GM23248 (cell line): ENCODE measurements around a stretch of chr3.

- RAMPAGE, long total RNA: no peak
Measured at GRCh38 chr3:194404801-194405651, 6.0 kb upstream of the GP5 start.

DNA sequence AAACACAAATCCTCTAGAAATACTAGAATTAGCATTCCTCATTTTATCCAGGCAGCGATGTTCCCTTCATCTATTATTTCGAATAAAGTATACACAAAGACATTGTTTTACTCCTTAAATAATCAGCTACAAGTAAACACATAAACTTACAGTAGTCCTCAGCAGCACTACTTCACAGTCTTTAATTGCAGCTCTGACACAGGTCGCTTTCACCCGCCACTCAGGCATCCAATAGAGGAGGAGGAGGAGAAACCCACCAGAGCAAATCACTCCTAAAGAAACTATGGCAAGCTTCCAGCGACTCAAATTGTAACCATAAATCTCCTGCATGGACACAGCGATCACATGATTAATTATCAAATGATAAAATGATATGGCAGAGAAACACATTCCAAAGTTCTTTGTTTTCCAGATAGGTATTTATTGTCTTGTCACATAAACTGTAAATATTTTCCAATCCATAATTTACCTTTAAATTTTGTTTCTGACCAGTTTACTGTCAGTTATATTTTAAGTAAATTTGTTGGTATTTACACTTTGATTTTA, 26.2 kb downstream of the ATP13A3 start:
- RAMPAGE, long total RNA: no peak

DNA sequence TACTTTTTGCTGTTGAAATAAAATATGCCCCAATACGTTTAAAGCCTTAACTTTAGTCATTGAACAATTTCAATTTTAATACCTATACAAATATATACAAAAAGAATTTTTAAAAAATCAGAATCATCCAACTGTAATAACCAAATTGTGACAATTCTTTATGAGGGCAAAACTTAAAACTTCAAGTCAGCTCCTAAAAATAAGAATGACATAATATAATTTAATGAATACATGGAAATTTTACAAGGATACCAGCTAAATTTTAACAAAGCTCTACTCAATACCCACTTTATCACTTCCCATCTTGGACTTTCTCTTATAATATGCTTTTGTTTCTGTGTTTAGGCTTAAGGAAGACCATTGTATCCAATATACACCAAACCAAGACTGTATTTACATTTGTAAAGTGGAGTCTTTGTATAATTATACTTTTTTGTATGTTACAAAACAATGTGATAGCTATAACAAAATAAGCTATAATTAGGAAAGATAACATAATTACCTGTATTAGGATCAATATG, 16.9 kb downstream of the ATP13A3 start:
- RAMPAGE, long total RNA: no peak

DNA sequence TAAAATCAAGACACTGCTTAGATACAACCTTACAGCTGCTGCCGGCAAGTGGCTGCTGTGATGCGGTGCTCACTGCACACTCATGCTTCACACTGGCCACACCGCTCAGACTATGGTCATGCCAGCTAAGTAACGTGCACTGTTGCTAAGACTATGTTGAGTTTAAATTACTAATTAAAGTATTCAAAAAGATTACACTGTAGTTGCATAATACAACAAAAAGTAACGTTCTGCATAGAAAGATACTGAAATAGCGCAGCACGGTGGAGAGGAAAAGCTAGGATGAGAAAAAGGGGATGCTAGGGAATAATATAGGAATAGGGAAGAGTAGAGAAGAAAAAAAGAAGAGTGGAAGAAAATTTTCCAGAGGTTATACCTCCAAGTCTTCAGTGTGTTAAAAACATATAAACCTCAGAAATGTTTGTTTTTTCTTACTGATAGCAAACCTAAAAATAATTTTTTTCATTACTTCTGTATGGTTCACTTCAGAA, 12.0 kb downstream of the ATP13A3 start:
- RAMPAGE, long total RNA: no peak

GRCh38 chr3:194497701-194498175, 10.9 kb upstream of the ATP13A3 start:
- RAMPAGE, long total RNA: no peak

- RAMPAGE, long total RNA: no peak
Measured at GRCh38 chr3:194512712-194513305, 26.0 kb upstream of the ATP13A3 start.

GRCh38 chr3:194688342-194688500, 2.5 kb downstream of the FAM43A start:
- RAMPAGE, long total RNA: no peak

DNA sequence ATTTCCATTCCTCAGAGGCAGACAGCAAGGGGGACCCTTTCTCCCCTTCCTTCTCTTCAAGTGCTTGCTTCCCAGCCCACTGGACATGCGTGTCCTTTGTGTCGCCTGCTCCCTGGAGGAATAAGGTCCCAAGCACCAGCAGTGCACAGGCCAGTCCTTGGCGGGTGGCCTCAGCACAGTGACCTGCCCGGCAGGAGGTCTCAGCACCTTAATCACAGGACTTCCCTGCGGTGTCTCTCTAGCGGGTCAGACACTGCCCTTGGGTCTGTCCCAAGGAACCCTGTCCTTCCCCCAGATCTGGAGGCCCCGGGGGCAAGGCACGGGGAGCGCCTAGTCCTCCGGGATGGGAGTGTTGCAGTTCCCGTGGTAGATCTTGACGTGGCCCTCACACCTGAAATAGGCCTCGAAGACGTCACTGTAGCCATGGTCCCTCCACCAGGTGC, 201.6 kb downstream of the XXYLT1 start:
- RAMPAGE, long total RNA: no peak

GRCh38 chr3:195087086-195087288, 184.0 kb downstream of the XXYLT1 start:
- RAMPAGE, long total RNA: no peak

DNA sequence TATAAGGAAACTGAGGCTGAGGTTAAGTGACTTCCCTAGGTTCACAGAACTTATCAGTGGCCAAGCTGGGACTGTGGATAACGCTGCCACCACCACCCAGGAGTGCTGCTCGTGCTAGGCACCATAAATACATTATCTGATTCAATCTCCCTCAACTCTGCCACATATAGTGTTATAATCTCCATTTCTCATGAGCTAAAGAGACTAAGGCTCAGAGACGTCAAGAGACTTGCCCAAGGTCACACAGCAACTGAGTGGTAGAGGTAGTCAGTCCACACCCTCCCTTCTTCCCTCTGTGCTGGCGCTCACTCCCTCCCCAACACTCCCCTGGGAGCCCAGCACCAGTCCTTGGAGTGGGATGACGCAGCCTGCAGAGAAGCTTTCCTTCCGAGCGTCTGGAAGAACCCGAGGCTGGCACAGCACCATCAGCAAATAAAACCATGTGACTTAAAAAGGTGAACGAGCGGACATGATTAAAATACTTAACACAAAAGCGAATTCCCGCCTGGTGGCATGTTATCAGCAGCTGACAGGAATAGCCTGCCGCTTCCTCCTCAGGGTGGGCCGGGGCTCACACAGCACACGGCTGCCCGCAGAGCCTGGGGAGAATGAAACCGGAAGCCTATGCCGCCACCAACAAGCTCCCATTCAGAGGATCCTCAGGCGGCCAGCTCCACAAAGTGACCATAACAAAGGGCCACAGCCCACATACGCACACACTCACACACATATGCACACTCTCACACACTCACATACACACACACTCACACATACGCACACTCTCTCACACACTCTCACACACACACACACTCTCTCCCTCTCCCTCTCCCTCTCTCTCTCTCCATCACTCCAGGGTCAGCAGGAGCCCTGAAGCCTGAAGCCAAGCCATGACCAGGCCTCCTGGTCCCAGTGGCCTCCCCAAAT, 120.6 kb downstream of the XXYLT1 start:
- RAMPAGE, long total RNA: no peak

DNA sequence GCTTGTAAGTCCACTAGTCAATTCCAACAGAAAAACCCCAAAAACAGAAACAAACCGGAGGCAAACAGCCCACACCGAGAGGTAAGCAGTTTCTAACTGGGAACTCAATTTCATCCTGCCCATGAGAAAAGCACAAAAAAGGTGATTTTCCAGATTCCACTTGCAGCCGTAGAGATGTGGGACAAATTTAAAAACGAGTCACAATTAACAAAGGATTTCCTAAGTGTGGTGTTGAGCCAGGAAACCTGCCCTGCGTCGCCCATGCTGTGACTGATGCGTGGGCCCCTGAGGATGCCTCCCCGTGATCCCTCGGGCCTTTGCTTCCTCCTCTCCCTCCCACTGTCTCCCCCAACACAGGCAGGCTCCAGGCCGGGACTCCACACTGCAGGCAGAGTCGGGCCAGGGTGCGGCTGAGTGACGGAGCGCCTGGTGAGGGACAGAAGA, 91.3 kb downstream of the XXYLT1 start:
- RAMPAGE, long total RNA: no peak

DNA sequence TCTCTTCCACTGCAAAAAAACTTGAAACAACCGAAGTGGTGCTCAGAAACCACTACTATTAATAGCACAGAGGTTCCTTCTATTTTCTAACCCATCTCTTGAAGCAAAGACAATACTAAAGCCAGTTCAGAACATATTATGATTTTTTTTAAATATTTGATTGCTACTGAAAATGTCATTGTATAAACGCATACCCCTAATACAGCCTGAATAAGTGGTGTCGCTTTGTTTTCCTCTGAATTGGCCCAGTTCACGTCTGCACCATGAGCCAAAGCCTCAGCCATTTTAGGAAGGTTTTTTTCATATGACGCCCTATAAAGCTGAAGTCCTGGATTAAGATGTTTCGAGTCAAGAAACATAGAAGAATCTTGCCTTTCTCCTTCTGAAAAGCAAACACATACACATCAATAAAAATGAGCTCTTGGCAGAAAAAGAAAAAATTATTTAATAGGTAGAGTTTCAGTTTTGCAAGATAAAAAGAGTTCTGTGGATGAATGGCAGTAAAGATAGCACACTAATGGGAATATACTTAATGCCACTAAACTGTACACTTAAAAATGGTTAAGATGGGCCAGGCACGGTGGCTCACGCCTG, 21.2 kb upstream of the XXYLT1 start:
- RAMPAGE, long total RNA: no peak

GRCh38 chr3:195426022-195426588, 16.7 kb downstream of the ACAP2 start:
- RAMPAGE, long total RNA: no peak

GRCh38 chr3:195559902-195560395, 16.8 kb upstream of the PPP1R2 start:
- RAMPAGE, long total RNA: no peak

DNA sequence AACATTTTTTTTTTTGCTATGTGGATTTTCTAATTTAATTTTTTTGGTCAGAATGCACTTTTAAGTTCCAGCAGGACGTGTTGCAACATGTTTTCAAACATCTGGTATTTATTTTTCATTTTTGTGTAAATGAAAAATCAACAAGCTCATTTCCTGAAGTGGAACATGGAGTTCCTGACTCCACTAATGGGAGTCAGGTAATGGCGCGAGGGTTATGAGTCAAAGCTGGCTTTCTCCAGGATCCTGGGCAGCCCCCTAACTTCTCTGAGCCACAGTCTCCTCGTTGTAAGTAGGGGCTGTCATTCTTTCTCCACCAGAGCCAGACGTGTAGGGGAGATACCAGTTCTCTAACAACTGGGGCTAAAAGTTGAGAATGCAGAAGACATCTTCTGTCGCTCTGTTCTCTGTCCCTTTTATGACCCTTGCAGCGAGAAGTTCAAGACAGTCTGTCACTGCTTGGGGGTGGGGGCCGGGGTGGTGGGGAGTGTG, 554 bp upstream of the APOD start:
- RAMPAGE, long total RNA: no peak

- RAMPAGE, long total RNA: no peak
Measured at GRCh38 chr3:195617656-195618135, 34.0 kb upstream of the APOD start.

DNA sequence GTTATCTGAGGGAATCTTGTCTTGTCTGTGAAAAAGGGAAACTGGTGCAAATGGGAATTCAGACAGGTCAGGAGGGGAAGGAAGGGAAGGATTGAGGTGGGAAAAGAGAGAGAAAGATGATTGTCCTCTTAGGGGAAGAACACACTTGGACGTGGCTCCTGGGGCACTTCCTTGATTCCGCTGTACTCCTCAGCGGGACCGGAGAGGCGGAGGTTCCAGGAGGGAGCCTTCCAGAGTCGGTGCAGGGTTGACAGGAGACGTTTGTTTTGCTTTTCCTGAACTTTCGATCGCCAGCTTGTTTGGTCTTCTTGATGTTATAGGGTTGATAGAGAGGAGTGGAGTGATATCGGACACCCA, 52.2 kb upstream of the APOD start:
- RAMPAGE, long total RNA: no peak

- RAMPAGE, long total RNA: no peak
Measured at GRCh38 chr3:195805300-195805638, 6.5 kb downstream of the MUC4 start.

DNA sequence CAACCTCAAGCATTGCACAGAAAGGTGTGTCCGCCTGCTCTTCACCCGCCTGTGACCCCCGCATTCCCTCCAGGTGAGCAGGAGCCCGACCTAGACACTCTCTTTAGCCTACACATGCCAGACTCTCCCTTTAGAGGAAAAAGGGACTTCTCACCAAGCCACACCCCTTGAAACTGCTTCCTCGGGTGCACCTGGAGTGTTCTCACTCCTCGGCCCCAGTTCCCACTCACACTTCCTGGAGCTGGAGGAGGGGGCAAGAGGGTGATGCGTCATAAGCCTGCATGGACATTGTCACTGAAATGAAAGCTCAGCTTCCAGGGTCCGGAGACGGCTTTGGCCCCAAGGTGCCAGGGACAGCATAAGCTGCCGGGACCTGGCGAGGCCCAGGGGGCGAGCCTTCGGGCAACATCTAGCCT, 9.7 kb upstream of the MUC4 start:
- RAMPAGE, long total RNA: no peak

- RAMPAGE, long total RNA: no peak
Measured at GRCh38 chr3:196144798-196145235, 62.9 kb upstream of the TFRC start.